Rectum (tissue), 1 donor: ENCODE measurements around the genes ZFP90 and CDH1.

- PRO-cap = no peak
Observed at GRCh38 chr16:67909001-67909651, 16.1 kb downstream of the PSKH1 start.

DNA sequence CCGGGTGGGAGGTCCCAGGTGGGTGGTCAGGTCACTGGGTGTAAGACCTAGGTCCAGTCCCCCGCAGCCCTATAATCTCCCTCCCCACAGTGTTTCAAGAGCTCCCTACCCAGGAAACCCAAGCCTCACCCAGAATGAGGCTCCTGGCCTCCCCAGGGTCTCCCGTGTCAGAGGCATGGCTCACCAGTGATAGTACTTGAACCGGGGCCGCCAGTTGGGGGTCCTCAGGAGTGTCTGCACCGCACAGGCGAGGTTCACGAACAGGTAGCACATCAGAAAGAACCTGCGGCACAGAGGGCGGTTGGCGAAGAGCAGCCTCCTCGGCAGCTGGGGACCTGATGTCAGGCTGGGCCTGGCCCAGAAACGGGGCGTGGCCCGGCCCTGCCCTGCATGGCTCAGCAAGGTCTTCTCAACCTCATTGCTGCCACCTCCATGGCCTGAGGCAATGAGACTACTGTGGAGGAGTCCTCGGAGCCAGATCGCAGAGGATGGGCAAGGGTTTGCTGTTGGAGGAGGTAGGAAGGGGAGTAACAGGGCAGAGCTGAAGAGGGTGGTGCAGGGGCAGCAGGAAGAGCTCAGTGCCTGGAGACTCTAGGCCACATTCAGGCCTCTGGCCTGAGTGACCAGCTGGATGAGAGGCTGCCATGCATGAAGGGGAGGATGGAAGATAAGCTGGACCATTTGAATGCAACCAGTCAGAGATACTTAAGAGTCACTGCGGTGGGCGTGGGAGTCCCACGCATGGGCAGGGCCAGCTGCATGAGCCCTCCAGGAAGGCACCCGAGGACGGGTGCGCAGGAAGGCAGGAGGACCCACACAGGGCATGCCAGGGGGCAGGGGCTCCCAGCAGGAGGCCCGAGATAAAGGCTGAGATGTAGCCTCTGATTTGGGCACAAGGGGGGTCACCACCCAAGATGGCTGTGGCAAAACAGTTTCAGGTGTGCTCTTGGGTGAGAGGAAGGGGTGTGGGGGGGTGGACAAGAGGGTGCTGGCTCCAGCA lies 4.3 kb upstream of the LCAT start:
- PRO-cap = no peak

GRCh38 chr16:67957561-67958303 lies 10.7 kb downstream of the SLC12A4 start:
- PRO-cap = no peak

- PRO-cap = no peak
Observed at GRCh38 chr16:67999946-68000378, 678 bp upstream of the DPEP2 start.

GRCh38 chr16:68005767-68006345 lies 6.6 kb upstream of the DPEP2 start:
- PRO-cap = bidirectional peak, plus-strand start at chr16:68006054, minus-strand start at chr16:68005969

DNA sequence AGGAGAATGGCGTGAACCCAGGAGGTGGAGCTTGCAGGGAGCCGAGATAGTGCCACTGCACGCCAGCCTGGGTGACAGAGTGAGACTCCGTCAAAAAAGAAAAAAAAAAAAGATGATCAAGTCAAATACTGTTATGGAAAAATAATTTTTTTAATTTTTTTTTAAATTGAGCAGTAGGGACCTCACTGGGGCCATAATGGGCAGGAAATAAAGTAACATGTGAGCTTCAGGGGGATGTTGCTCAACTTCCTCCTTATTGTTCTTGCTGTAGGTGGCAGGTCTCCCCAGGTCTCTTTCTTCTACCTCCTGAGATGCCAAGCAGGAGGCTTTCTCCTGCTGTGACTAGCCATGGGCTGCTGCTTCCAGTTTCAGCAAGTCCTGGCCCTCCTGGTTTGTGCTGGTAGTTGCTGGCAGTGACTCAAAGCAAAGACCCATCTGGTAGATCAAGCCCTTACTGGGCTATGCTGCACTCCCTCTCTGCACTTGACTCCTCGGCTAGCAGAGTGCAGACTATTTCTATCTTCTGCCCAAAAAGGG lies 2.3 kb downstream of the DPEP2NB start:
- PRO-cap = no peak

- PRO-cap = no peak
Observed at GRCh38 chr16:68091516-68092125, 6.5 kb downstream of the NFATC3 start.

GRCh38 chr16:68097190-68097661 lies 12.1 kb downstream of the NFATC3 start:
- PRO-cap = no peak

DNA sequence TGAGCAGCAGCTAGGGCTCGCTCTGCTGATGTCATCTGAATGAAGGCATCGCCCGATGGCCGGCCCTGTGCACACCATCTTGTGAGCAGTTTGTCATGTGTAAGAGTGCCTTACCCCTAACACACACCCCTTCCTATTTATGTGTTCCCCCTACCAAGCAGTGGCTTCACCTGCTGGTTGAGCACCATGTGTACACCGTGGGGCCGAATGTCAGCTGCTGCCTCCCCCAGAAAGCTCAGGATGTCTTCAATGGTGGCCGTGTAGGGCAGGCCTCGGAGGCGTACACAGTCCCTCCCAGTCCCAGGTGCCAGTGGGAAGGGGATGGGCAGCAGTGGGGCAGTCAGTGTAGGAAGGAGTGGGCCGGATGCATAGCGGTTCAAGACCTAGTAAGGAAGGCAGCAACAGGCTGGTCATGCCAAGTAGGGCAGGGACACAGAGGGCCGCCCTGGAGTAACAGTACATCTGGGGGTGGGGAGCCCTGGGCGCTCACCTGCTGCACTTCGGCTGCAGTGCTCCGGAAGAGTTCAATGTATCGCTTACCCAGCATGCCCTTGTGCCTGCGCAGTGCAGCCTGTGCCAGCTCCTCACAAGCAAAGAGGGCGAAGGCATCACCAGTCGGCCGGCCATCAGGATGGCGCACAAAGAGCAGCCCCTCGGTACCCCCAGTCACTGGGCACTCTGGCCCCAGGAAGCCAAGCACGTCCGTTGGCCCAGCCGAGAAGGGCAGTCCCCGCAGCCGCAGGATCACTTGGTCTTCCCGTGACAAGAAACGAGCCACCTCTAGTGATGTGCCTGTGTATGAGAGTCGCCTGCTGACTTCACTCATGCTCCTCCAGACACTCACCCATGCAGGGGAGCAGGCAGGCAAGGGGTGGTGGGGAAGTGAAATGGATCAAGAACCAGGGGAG lies 4.4 kb downstream of the ESRP2 start:
- PRO-cap = no peak

DNA sequence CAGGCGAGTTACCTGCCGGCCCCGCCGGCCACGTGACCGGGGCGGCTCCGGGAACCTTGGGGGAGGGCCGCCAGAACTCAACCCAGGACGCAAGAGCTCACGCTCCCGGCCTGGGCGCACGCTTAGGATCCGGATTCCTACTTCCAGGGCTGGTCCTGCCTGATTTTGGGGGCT lies 209 bp upstream of the ESRP2 start:
- PRO-cap = bidirectional peak, plus-strand start at position 73 of the sequence, minus-strand start outside the sequence

- PRO-cap = unidirectional peak, plus-strand start at chr16:68236682; unidirectional peak, plus-strand start at chr16:68236729; unidirectional peak, plus-strand start at chr16:68236759; unidirectional peak, plus-strand start at chr16:68236788
Observed at GRCh38 chr16:68236423-68236830, 500 bp upstream of the ESRP2 start.

DNA sequence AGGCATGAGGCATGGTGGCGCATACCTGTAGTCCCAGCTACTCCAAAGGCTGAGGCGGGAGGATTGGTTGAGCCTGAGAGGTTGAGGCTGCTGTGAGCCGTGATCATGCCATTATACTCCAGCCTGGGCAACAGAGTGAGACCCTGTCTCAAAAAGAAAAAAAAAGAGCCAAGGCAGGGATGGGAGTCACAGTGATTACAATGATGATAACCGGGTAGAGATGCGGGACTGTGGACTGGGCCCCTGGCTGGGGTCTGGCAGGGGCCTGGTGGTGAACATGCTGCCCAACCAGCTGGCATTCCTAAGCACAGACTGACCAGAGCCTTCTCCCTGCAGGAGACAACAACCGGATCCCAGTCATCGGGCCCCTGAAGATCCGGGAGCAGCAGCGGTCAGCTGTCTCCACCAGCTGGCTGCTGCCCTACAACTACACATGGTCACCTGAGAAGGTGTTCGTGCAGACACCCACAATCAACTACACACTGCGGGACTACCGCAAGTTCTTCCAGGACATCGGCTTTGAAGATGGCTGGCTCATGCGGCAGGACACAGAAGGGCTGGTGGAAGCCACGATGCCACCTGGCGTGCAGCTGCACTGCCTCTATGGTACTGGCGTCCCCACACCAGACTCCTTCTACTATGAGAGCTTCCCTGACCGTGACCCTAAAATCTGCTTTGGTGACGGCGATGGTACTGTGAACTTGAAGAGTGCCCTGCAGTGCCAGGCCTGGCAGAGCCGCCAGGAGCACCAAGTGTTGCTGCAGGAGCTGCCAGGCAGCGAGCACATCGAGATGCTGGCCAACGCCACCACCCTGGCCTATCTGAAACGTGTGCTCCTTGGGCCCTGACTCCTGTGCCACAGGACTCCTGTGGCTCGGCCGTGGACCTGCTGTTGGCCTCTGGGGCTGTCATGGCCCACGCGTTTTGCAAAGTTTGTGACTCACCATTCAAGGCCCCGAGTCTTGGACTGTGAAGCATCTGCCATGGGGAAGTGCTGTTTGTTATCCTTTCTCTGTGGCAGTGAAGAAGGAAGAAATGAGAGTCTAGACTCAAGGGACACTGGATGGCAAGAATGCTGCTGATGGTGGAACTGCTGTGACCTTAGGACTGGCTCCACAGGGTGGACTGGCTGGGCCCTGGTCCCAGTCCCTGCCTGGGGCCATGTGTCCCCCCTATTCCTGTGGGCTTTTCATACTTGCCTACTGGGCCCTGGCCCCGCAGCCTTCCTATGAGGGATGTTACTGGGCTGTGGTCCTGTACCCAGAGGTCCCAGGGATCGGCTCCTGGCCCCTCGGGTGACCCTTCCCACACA lies 5.1 kb upstream of the SLC7A6 start:
- PRO-cap = no peak

GRCh38 chr16:68263939-68264379 lies 367 bp upstream of the SLC7A6 start:
- PRO-cap = bidirectional peak, plus-strand start at chr16:68264307, minus-strand start at chr16:68264114

DNA sequence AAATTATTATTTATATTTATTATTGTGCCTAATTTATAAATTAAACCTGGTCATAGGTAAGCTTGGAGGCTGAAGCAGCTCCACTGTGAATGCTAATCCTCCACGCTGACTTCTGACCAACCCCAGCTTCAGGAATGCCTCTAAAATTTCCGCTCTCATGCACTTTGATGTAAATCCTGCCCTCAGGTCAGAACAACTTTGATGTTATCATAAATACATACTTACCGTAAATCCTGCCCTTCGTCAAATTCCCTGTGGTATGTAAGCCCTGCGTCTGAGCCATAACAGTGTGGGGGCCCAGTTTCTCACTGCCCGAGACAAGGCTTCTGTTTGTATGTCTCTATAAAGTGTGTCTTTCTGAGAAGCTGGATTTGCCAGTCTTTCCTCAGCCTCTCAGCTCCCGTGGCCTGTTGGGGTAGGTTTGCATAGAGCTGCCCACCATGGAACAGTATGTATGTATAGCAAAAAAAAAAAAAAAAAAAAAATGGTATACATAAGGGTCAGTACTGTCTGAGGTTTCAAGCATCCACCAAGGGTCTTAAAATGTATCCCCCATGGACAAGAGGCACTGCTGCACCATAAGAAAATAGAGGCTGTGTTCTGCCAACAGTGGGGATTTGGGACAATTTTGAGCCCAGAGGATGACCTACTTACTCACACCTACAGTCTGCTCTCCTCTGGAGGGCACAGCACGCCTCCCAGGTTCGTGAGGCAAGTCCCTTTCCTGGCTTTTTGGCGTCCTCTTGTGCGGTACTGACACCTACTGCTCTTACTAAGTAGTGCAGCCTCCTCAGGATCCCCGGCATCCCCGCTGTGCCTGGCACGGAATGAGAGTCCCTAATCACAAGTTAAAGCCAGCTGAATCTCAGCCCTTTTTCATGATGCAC lies 17.5 kb downstream of the PRMT7 start:
- PRO-cap = no peak

GRCh38 chr16:68538739-68539370 lies at the start of gene ZFP90:
ZFP90 (plus strand) TSS chr16:68539291.
- PRO-cap = bidirectional peak, plus-strand start at chr16:68539297, minus-strand start at chr16:68539160

DNA sequence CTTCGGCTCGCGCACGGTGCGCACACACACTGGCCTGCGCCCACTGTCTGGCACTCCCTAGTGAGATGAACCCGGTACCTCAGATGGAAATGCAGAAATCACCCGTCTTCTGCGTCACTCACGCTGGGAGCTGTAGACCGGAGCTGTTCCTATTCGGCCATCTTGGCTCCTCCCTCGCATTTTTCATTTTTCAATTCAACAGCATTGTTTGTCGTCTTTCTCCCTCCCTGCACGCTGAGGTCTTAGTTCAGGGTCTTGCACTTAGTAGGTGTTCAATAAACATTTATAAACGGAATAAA lies 50.2 kb downstream of the ZFP90 start:
- PRO-cap = no peak

DNA sequence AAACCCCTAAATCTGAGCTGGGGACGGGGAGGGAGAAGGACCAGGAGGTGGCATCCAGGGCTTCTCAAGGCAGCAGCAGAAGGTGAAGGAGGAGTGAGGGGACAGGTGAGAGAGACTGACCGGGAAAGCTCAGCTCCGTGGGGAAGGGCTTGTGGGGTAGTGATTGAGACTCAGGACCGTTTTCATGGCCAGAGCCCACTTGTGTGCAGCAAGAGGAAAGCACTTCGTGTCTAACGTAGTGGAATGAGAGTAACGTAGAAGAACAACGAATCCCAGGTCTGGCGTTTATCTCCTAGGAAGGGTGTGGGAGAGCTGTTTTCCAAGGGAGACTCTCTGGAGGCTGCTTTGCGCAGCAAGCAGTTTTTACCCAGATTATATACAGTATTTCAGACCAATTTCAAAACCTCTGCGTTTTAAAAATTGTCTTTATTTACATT lies 1.3 kb upstream of the CDH3 start:
- PRO-cap = no peak

GRCh38 chr16:68737039-68737535 lies at the start of gene CDH1:
CDH1 (plus strand) TSS chr16:68737292.
- PRO-cap = bidirectional peak, plus-strand start at chr16:68737292, minus-strand start at chr16:68737140

GRCh38 chr16:68779885-68780294 lies 42.8 kb downstream of the CDH1 start:
- PRO-cap = unidirectional peak, minus-strand start at chr16:68780022

- PRO-cap = unidirectional peak, plus-strand start at chr16:68792820; bidirectional peak, plus-strand start at chr16:68792923, minus-strand start at chr16:68792842
Observed at GRCh38 chr16:68792397-68793339, 50.7 kb upstream of the TANGO6 start.